SP-49 (cell line): ENCODE results near the gene TMA7B.

- PRO-cap = no peak
Observed at GRCh38 chr22:38924246-38924892, 33.0 kb upstream of the APOBEC3A start.

GRCh38 chr22:38943327-38943725 is 14.1 kb upstream of the APOBEC3A start:
- PRO-cap = no peak

- PRO-cap = no peak
Observed at GRCh38 chr22:38946978-38947709, 10.3 kb upstream of the APOBEC3A start.

DNA sequence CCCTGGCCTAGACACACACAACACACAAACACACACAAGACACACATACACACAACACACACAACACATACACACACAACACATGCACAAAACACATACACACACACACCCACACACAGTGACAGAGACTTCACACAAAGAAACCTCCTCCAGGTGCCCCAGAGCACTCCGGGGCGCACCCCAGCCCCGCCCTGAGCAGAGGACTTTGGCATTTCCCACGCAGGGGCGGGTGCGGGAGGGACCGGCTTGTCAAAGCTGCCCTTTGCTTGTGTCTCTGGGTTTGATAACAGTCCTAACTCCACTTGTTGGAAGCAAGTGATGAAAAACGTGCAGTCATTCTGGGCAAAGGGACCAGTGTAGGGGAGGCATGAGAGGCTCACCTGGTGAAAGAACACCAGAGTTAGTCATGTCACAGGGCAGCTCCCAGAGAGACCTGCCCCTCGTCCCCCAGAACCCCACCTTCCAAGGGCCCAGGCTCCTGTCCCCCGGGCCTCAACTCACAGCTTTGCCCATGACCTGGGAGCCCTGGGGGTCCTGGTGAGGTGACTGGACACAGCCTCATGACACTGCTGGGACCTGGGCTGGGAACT is 6.6 kb downstream of the APOBEC3A start:
- PRO-cap = no peak

GRCh38 chr22:39078159-39078885 is 1.2 kb downstream of the APOBEC3G start:
- PRO-cap = no peak

GRCh38 chr22:39173767-39174630 is 21.5 kb upstream of the CBX7 start:
- PRO-cap = no peak

DNA sequence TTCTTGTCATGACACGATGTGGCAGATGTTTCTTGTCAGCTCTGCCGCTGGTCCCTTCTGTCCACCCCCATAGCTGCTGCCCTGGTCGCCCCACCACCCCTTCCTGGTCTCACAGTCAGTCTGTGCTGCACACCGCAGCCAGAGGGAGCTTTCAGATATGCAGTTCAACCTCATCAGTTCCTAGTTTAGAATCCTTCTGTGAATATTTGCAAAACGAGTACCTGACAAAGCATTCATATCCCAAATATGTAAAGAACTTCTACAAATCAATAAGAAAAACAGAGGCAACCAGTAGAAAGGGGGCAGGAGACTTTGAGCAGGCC is 33.3 kb upstream of the CBX7 start:
- PRO-cap = no peak

DNA sequence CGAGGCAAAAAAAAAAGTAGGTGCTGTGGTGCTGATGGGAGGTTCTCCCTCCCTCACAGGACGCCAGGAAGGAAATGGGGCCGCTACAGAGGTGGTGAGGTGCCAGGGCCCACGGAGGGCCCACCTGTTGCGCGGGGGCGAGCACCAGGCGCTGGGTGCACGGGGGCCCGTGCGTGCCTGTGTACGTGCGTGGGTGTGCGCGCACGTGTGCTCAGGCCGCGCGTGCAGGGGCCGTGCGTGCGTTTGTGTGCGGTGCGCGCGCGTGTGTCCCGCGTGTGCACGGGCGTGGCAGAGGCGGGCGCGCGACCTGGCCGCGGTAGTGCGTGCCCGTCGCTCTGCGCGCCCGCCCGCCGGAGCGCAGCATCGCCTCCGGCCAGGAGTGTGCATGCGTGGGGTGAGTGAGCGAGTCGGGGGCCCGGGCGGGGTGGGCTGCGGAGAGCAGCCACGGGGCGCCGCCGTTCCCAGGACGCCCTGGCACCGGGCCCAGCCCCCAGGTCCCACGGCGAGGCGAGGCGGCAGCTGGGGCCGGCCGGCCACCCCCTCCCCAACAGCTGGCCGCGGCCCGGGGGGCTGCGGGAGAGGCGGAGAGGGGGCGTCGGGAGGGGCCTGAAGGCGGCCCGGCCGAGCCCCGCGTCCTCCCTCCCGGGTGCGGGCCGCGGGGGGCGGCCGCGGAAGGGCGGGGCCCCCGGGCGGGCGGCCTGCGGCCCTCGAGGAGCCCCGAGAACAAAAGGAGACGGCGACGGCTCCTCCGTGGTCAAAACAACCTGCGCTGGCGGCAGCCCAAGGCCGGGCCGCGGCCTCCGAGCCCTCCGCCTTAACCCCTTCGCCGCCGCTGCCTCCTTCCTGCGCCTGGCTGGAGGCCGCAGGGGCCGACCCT is 2.6 kb downstream of the PDGFB start:
- PRO-cap = no peak

DNA sequence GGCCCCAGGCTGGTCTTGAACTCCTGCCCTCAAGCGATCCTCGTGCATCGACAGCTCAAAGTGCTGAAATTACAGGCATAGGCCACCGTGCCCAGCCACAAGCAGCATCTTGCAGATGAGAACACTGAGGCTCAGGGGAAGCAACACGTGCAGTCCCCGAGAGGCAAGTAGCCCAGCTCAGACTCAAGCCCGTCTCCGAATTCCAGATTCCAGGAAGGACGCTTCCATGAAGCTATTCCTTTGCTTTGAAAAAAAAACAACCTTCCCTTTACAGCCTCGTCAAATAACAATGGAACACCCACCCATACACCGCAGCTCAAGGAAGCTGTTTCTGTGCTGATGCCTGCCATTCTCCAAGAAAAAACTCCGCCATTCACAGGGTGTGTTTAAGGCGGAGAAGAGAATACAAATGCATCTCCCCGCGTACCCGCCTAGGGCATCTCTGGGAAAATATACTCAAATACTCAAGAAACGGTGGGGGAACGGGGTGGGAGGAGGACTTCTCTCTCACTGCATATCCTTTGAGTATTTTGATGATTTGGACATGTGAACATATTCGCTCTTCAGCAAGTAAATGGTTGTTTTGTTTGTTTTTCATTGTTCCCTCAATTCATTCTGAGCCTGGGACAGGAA is 34.7 kb upstream of the PDGFB start:
- PRO-cap = no peak

DNA sequence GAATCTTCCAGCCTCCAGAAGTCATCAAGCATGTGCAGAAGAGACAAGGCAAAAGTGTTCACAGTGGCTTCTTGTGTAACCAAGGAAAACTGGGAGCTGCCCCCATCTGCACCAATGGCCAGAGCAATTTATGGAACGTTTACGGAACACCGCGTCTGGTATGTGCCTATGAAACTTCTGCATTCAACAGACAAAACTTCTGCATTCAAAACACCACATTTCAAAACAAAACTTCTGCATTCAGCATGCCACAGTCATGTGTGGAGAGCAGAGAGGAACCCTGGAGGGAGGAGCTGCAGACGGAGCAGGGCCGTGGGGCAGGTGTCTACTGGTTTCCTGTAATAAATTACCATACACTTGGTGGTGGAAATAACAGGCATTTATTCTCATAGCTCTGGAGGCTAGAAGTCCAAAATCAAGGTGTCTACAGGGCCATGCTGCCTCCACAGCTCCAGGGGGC is 32.3 kb downstream of the RPL3 start:
- PRO-cap = no peak

DNA sequence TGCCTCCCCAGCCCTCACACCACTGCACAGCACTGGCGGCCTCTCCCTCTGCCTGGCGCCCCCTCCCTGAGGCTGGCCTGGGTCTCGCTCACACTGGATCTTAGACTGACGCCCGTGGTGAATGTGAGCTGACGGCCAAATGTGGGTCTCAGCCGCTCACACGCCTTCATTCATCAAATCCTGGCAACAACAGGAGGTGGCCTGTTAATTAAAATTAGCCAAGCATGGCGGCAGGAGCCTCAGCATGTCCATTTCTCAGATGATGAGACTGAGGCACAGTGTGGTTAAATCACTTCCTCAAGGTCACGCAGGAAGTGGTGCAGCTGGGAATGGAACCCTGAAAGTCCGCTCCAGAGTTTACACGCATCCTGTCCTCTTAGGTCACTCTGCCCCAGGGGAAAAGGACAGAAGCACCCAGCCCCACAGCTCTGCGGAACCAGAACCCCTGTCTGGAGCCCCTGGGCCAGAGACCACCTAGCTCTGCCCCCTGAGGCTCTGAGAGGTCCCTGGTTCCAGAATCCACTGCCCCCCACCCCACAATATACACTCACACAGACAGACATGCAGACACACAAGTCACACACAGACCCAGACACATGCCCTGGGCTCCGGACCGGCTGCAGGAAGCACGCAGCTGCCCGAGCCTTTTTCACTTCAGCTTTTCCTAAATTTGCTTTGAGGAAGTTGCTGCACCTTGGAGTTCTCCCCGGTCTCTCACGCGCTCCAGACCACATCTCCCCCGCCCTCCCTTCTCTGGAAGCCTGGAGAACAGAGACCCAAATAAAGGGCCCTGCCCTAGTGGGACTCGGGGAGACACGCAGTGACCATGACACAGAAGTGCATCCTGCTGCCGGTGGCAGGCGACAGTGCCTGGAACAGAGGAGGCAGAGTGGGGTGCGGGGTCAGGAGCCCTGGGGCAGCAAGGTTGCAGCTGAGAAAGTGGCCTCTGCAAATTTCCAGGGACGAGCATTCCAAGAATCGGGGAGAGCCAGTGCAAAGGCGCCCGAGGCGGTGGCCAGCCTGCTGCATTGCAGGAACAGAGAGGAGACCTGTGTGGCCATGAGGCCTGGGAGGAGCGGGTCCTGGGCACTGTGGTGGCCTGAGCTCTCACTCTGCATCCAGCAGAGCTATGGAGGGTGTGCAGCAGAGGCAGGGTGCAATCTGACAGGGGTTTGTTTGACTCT is 19.4 kb downstream of the RPL3 start:
- PRO-cap = no peak

GRCh38 chr22:39524433-39525407 is 4.4 kb downstream of the ATF4 start:
- PRO-cap = no peak

GRCh38 chr22:39661845-39662275 is 91.3 kb downstream of the CACNA1I start:
- PRO-cap = no peak

- PRO-cap = no peak
Observed at GRCh38 chr22:39773829-39774472, 119.6 kb downstream of the ENTHD1 start.

DNA sequence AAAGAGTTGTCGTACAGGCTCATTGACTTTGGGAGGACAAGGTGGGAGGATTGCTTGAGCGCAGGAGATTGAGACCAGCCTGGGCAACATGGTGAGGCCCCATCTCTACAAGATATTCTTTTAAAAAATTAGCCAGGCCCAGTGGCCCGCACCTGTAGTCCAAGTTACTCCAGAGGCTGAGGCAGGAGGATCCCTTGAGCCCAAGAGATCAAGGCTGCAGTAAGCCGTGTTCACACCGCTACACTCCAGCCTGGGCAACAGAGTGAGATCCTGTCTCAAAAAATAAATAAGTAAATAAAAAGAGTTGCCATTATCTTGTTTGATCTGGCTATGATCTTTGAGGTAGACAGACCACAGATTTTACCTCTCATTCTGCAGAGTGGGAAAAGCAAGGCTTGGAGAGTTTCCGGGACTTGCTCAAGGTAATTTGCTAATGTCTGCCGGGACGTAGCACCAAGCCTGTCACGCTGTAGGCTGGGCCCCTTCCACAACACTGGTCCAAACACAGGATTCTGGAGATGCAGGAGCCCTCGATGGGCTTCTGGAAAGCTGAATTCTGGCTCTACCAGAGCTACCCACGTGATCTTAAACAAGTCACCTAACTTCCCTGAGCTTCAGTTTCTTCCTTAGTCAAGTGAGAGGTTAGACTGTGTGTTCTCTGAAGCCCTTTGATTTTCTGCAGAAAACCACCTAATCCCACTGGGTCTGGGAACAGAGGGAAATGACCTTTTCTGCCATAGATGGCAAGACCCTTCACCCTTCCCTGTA is 6.8 kb downstream of the GRAP2 start:
- PRO-cap = no peak

- PRO-cap = no peak
Observed at GRCh38 chr22:39921289-39921510, 20.3 kb downstream of the GRAP2 start.

DNA sequence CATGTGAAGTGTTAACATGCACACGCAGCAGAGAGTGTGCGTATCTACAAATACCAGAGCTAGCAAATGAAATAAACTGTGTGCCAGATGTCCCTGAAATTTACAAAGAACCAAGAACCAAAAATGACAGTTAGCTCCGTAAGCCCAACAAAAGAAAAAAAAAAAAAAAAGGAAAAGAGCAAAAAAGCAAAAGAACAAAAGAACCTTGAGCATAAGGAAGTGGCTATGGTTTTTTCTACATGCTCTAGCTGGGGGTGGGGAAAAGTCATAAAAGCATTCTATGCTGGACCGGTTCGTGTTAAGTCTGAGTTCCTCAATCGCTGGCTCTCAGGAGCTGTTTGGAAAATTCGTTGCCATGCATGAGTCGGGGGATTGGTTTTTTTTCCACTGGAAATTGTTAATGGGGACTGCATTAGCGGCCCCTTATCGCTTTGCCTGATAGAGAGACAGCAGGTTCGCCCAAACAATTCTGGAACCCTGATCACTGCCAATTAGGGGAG is 25.5 kb downstream of the GRAP2 start:
- PRO-cap = no peak

DNA sequence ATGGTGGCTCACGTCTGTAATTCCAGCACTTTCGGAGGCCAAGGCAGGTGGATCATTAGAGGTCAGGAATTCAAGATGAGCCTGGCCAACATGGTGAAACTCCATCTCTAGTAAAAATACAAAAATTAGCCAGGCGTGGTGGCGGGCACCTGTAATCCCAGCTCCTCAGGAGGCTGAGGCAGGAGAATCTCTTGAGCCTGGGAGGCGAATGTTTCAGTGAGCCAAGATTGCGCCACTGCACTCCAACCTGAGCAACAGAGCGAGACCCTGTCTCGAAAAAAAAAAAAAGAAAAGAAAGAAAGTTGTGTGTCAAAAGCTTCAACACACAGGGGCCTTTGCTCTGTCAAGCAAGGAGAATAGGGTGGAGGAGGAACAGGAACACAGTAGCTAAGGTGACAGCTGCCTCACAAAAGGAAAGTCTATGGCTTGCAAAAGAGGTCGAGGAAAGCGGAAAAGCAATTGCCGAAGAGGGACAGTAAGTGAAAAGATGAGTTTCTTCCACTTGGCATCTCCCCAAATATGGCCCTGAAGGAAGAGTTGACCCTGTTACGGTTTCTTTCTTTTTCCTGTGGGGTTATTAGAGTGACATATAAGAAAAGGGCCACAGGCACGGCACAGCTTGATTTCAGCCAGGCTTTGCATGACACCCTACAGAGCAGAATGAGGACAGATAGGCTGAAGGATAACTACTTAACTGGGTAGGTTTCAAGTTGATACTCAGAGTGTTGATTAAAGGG is 26.5 kb upstream of the TMA7B start:
- PRO-cap = no peak

DNA sequence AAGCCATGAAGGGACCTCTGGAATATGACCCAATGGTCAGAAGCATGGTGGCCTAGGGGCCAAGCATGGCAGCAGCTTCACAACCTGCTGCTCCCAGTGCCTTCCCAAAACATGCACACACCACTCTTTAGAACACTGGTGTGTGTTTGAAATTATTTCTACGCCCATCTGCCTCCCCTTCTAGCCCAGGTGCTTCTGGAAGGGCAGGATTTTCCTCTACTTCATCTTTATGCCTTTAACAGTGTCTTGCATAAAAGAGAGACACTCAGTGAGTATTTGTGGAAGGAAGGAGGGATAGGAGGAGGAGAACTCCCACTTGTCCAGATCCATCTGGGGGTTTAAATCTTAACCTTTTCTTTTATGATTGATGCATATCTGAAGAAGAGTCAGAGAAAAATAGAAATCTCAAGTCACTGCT is at the start of gene TMA7B:
TSS of gene TMA7B (plus strand) at position 162 of the 418 bp plus-strand sequence.
- PRO-cap = no peak

GRCh38 chr22:39997966-39998353 is 3.2 kb downstream of the FAM83F start:
- PRO-cap = no peak